ENCODE results near the genes E2F4 and PSKH1.

DNA sequence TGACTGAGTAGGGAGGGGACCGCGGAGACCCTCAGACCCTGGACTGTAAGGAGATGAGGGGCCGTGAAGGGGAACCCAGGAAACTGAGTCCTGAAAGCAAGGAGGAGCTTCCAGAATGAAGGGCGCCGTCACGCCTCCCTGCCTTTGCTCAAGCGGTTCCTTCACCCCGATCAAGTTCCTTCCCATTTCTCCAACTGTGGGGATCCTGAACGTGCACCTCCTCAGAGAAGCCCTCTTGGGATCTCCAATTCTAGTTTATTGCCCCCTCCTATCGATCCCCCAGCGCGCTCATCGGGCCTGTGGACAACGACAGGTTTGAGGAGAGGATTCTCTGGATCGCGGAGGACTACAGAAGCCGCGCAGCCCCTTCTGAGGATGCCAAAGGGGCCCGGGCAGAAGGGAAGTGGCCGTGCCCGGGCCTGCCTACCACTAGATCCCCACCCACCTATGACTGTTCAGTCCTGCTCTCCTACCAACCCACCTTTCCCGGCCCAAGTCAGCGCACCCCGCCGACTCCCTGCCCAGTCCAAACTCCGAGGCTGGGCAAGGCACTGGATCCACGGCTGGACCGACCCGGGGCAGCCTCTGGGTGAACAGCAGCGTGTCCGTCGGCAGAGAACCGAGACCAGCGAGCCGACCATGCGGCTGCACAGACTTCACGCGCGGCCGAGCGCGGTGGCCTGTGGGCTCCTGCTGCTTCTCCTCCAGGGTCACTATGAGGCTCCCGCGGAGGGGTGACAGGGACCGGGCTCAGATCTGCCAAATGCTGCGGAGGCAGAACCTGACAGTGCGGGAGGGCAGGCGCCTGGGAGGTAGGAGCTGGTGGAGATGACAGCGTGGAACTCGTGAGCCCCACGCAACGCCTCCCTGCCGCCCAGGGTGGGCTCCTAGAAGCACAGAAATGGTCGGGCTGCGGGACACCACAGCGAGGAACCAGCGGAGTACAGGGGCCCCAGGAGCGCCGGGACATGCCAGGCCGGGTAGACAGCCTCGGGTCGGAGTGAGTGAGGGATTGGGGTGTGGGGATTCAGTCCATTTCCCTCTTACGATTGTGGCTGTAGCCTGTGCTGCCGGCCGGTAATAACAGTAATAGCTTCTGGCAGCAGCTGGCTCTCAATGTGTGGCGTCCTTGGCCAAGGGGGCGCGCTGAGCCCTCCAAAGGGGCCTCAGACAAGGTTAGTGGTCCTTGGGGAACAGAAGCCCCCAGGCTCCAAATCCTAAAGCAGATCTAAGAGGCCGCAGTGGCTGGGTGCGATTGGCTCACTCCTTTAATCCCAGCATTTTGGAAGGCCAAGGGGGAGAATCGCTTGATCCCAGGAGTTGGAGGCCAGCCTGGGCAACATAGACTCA, 12.5 kb upstream of the CES3 start:
- PRO-cap, 3 experiments, result no peak in any of the 3 experiments

- PRO-cap, 3 experiments, result no peak in any of the 3 experiments
Observed at GRCh38 chr16:67055796-67056243, 26.9 kb downstream of the CBFB start.

DNA sequence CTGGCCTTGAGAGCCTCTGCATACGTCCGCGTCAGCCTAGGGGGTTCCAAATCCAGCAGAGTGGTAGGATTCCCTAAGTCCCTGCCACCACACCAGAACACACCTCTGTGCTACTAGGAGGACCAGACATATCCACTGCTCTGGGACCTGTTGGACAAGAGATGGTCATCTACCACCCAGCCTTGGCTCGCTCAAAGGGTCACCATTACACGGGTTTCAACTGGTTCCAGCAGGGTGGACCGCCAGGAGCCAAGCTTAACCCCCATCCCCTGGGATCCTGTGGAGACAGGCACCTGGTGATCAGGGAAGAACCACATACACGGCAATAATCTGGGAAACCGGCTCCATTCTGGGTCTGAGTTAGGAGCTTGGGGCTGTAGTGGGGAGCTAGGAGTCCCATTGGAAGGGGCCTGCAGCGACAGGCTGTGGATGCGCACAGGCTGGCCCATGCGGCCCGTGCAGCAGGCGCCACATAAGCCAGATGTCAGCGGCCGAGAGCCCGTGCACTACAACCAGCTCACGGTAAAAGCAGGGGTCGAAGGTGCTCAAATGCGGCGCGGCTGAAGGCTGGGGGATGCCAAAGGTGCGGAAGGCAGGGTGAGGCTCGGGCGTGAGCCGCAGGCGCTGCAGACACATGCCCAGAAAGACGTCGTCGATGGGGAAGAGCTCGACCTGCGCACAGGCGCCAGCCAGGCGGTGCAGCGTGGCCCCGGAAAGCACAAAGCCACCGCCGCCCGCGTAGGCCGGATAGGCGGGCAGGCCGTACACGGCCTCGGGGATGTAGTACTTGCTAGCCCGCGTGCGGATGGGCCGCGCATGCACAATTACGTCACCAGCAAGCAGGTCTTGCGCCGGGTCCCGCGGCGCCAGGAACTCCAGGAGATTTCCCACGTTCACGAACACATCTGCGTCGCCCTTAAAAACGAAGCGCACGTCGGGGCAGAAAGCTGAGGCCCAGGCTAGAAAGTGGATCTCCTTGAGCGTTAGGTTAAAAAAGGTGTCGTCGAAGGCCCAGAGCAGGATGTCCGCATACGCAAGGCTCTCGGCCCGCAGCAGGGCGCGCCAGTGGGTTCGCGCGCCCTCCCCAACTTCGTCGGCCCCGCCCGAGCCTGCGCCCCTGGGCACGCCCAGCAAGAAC, 1.5 kb downstream of the B3GNT9 start:
- PRO-cap, 3 experiments, result no peak in any of the 3 experiments

- PRO-cap, 3 experiments, result peak in 1 of 3 experiments; most common plus-strand start chr16:67163410 (in 1); most common minus-strand start chr16:67163294 (in 1)
Observed at GRCh38 chr16:67162844-67163484, 1.6 kb upstream of the HSF4 start.

DNA sequence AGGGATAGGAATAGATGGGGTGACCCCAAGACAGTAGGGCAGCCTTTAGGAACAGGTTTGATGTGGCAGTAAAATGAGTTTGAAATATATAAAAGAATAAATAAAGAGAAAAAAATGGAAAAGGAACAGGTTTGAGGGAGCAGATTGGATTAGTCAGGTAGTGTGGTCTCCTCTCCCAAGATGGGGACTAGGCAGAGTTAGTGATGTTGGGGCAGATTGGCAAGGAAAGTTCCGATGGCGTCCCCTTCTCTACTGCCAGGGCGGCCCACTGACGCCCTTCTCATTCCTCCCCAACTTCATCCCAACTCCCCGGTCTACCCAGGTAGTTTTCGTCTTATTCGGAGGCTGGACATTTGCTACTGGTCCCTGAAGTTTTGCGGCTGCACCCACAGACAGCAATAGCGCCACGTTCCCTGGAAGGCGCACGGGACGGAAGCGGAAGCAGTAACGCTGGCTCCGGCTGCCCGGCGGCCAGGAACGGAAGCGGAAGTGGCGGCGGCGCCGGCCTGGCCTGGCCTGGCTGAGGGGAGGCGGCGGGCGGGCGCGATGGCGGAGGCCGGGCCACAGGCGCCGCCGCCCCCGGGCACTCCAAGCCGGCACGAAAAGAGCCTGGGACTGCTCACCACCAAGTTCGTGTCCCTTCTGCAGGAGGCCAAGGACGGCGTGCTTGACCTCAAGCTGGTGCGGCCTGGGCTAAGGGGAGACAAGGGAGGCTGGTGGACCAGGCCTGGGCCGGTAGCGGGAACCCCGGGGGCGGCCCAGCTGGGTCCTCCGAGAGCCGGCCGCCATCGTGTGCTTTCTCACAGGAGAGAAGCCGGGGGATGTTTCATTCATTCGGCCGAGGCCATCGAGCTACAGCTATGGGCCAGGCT, at the start of gene E2F4:
TSS of gene E2F4 (plus strand) at position 474 of the 872 bp plus-strand sequence.
- PRO-cap, 3 experiments, result peak in 3 of 3 experiments; most common plus-strand start position 523 of the sequence (in 3); most common minus-strand start position 415 of the sequence (in 1)

- PRO-cap, 3 experiments, result no peak in any of the 3 experiments
Observed at GRCh38 chr16:67194354-67195123, 2.6 kb downstream of the E2F4 start.

DNA sequence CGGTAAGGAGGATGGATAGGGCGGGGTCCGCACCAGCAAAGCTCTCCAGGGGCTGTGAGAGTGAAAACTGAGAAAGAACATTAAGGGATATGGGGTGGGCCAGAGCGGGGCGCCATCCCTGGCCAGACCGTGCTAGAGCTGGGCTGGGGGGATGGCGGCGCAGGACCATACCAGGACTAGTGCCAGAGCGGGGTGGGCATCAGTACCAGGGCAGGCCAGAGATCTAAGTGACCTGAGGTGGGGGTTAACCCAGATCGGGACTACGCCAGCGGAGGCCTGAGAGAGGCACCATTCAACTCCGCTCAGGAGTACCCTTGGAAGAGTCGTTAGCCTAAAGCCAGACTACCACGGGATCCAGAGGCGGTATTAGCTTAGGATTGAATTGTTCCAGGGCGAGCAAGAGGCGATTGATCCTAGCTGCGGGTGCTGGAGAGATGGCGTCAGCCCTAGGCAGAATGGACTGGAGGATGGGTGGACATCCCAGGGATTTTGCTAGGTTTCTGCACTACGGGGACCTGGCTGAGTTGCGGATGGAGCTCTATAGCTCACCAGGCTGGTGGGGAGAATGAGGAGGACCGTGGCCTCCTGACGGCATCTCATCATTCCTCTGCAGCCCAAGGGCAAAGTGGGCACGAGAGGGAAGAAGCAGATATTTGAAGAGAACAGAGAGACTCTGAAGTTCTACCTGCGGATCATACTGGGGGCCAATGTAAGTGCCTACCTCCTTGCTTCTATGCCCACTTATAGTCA, 468 bp downstream of the TMEM208 start:
- PRO-cap, 3 experiments, result no peak in any of the 3 experiments

DNA sequence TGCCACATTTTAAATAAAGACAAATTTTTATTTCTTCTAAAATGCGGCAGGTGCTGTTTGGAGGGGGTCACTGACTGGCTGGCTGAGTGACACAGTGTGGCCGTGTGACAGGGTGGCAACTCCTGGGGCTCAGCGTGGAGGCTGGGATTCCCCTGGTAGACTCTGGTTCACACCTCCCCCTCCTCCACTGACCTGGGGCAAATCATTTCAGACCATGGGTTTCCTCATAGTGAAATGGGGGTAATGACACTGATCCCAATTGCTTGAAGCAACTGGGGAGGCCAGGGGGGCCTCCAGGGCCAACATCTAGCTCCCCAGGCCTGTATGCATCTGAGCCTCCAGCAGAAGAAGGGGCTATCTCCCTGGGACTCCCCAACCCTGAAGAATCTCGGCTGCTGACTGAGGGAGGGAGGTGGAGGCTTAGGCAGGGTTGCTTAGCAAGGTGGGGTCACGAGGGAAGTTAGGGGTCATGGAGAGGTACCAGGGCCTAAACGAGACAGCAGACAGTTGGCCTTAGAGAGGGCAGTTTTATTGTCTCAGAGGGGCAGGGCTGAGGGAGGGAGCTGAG, 6.7 kb downstream of the HSD11B2 start:
- PRO-cap, 3 experiments, result no peak in any of the 3 experiments

DNA sequence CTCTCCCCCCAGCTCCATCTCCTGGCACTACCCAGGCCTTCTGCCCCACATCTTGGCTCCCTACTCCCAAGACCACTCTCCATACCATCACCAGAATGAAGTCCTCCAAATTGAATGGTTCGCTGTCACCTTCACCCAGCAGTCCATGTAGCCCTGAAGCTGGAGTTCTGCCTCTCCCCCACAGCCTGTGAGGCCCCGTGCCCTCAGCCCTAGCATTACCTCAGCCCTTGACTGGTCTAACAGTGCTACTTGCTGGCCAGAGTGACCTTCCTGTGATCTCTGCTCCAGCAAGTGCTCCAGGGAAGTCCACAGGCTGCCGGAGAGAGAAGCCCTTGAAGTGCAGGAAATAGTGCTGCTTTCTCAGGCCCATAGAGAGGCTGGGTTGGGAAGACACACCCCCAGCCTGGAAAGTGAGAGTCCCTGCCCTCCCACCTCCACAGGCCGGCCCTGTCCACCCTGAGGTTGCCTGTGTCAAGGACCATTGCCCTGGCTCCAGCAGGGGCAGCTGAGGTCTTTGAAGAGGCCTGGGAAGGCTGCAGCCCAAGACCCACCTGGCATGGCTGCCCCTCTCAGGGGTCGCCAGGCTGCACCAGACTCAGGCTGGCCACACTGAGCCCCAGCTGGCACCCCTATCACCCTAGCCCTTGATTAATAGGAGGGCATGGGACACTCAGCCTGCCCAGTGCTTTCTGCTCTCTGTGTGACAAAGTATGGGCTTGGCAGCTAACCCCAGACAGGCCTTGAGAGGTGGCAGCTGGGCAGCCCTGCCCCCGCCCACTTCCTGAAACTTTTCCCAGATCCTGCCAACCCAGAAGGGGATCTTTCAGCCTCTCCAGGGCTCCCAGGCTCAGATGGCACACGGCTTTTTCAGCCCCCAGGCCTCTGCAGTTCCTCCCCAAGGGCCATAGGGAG, 21.8 kb downstream of the ATP6V0D1 start:
- PRO-cap, 3 experiments, result peak in 2 of 3 experiments; most common plus-strand start position 371 of the sequence (in 1); most common minus-strand start position 705 of the sequence (in 2)

DNA sequence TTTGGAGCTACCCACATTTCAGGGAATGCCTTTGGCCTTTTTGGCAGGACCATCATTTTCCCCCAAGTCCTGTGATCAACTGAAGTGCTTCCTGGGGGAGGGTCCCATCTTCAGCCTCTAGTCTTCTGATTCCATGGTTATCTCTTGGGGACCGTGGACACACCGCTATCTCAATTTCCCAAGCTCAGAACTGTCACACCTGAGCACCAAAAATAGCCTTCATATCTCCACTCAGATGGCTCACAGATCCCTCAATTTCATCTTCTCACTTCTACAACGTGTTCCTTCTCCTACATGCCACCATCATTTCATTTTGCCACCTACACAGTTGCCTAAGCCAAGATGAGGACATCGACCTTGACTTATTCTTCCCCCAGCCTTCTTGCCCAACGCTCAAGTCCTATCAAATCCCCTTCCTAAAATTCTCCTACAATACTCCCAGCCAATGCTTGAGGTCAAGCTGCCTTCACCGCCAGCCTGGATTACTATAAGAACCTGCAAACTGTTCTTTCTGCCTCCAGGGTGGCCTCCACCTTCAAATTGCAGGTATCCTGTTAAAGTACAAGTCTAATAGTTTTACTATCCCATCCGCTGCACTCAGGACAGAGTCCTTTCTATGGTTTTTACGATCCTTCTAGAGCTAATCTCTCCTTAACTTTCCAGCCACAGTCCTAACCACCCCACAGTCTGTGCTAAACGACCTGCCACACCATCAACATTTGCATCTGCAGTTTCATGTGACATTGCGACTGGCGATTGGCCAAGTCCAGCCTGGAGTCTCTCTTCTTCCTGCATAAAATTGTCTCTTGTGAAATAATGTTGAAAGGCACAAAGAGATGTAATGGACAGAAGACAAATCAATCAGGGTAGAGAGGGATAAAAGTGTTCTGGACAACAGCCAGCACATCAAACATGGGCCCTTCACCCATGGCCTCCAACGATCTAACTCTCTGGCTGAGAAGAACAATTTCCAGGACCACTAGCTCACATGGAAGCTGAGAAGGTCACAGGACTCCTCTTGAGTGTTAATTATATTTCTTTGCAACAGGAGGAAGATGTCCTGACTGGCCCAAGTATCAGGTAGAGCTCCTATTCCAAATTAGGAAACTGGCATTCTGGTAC, 6.0 kb downstream of the ATP6V0D1 start:
- PRO-cap, 3 experiments, result no peak in any of the 3 experiments

DNA sequence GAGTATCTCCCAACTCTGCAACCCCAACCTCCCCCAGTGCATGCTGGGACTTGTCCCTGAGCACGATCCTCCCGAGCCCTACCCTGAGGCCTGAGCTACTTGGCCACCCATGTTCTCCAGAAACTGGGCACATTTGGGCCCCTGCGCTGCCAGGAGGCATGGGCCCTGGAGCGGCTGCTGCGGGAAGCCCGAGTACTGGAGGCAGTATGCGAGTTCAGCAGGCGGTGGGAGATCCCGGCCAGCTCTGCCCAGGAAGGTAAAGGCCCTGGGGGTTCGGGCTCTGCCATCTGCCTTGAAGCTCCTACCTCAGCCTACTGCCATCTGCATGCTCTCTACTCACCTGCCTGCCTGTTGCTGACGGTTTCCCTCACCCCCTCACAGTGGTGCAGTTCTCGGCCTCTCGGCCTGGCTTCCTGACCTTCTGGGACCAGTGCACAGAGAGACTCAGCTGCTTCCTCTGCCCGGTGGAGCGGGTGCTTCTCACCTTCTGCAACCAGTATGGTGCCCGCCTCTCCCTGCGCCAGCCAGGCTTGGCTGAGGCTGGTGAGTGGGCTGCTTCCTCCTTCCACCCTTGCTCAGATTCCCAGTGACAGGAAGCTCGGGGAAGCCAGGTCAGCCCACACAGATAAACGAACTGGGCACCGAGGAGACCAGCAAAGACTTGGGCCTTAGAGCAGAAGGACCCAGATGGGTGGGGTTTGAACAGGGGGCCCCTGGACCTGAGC, 16.1 kb downstream of the RIPOR1 start:
- PRO-cap, 3 experiments, result no peak in any of the 3 experiments

DNA sequence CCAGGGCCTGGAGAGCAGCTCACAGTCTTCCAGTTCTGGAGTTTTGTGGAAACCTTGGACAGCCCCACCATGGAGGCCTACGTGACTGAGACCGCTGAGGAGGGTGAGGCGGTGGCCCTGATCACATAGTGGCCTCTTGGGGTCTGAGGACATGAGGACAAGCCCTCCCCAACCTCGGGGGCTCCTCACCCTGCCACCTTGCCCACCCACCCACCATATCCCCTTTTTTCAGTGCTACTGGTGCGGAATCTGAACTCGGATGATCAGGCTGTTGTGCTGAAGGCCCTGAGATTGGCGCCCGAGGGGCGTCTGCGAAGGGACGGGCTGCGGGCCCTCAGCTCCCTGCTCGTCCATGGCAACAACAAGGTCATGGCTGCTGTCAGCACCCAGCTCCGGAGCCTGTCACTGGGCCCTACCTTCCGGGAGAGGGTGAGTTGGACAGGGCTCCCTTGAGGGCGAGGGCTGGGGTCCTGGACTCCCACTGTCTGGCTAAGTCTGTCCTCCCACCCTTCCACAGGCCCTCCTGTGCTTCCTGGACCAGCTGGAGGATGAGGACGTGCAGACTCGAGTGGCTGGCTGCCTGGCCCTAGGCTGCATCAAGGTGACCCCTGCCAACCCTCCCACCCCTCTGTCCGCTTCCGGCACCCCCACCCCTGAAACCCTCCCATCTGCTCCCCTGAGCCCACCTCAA, 16.7 kb upstream of the CTCF start:
- PRO-cap, 3 experiments, result no peak in any of the 3 experiments

DNA sequence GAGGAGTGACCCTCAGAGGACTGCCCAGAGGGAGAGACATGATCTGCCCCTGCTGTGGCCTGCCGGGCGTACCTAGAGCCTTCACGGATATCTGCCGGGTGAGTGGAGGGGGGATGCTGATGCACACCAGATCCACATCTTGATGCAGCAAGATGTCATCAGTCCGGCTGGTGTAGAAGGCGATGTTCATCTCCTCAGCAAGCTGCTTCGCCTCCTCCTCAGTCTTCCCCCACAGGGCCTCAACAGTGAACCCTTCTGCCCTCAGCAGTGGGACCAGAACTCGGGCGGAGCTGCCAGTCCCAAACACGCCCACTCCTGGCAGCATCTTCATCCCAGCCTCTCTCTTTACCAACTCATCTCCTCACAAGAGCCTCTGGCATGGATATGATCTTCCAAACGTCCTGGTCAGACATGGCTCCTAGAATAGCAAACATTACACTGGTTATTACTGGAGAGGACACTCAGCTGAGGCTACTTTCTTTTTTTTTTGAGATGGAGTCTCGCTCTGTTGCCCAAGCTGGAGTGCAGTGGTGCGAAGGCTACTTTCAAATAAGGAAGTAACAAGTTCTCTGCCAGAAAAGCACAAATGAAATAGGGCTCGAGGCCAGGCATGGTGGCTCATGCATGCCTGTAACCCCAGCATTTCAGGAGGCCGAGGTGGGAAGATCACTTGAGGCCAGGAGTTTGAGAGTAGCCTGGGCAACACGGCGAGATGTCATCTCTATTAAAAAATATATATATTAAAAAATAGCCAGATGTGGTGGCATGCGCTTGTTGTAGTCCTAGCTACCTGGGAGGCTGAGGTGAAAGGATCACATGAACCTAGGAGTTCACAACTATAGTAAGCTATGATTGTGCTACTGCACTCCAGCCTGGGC, 19.0 kb downstream of the C16orf86 start:
- PRO-cap, 3 experiments, result no peak in any of the 3 experiments

DNA sequence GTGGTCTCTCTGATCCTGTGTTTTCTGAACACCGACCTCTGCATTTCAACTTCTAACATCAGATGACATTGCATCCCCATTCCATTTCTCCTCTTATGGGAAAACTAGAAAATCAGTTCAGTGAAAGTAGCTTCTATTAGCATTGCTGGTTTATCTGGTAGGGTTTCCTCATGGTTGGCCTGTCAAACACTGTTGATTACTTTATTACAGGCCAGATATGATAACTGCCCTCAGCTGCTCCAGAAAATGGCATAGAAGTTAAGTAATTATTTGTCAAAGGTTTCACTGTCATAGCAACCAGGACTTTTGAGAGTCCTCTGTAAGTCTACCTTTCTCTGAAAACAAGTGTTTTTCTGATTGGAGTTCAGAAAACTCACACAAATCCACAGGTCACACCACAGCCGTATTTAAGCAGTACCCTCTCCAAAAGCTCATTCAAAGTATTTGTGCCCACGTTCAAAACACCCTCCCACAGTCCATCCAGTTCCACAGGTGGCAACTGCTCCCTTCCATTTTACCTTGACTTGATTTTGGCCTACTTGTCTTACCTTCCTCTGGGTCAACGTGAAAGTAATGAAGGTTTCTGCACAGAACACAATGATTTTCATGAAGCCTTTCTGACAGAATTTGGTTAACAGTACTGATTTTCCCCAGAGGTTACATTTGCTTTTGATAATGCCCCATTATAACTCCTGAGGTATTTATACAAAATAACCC, 2.9 kb downstream of the GFOD2 start:
- PRO-cap, 3 experiments, result no peak in any of the 3 experiments

- PRO-cap, 3 experiments, result no peak in any of the 3 experiments
Observed at GRCh38 chr16:67774501-67774966, 31.8 kb downstream of the RANBP10 start.

DNA sequence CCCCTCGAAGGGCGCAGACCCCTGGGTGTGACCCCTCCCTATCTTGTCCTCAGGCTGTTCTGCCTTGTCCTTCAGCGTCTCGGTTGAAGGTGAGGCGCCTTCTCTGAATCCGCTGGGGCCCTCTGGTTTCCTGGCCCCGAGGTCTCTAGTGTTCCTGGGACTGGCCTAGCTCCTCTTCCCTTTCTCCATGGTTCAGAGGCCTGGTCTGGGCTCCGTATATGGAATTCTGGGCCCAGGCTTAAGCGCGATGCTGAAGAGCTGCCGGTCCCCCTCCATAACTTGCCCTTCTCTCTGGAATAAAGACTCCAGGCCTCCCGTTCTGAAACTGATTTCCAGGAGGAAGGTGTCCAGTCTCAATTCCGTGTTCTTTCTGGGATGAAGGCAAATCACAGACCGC, 631 bp downstream of the EDC4 start:
- PRO-cap, 3 experiments, result peak in 1 of 3 experiments; most common minus-strand start position 189 of the sequence (in 1)

DNA sequence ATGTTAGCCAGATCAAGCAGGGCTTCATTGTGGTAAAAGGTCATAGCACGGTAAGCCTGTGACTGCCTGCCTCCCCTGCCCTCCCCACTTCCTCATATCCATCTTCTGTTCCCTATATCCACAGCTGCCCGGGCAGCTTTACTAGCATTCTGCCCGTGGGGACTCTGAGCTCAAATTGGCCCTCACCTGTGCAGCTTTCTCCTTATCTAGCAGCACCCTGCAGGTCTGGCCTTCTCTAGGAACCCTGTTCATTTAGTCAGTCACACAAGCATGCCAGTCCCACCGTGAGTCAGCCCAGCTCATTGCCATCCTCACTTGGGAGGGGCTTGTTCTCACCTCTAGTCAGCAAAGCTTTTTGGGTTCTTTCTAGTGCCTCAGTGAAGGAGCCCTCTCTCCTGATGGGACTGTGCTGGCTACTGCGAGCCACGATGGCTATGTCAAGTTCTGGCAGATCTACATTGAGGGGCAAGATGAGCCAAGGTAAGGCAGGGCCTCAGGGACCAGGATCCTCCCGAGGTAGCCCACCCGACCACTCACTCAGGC, 5.0 kb downstream of the EDC4 start:
- PRO-cap, 3 experiments, result no peak in any of the 3 experiments

DNA sequence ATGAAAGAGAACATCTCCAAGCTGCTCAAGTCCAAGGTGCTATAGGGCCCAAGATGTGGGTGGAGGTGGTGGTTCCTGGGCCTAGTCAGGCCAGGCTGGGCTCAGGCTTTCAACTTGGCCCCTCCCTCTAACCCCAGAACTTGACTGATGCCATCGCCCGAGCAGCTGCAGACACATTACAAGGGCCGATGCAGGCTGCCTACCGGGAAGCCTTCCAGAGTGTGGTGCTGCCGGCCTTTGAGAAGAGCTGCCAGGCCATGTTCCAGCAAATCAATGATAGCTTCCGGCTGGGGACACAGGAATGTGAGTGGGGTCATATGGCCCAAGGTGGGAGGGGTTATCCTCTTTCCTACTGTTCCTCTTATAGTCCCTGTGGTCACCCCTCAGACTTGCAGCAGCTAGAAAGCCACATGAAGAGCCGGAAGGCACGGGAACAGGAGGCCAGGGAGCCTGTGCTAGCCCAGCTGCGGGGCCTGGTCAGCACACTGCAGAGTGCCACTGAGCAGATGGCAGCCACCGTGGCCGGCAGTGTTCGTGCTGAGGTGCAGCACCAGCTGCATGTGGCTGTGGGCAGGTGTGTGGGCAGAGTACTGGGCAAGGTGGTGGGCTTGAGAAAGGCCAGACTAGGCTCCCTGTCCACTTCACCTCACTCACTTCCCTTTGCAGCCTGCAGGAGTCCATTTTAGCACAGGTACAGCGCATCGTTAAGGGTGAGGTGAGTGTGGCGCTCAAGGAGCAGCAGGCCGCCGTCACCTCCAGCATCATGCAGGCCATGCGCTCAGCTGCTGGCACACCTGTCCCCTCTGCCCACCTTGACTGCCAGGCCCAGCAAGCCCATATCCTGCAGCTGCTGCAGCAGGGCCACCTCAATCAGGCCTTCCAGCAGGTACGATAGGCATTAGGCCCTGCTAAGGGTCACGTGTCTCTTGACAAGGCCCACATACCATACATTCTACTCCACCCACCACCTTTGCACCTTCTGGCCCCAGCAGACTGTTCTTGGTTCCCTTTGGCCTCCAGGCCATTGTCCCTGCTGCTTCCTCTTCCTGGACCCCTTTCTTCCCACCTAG, 2.1 kb upstream of the NRN1L start:
- PRO-cap, 3 experiments, result no peak in any of the 3 experiments

DNA sequence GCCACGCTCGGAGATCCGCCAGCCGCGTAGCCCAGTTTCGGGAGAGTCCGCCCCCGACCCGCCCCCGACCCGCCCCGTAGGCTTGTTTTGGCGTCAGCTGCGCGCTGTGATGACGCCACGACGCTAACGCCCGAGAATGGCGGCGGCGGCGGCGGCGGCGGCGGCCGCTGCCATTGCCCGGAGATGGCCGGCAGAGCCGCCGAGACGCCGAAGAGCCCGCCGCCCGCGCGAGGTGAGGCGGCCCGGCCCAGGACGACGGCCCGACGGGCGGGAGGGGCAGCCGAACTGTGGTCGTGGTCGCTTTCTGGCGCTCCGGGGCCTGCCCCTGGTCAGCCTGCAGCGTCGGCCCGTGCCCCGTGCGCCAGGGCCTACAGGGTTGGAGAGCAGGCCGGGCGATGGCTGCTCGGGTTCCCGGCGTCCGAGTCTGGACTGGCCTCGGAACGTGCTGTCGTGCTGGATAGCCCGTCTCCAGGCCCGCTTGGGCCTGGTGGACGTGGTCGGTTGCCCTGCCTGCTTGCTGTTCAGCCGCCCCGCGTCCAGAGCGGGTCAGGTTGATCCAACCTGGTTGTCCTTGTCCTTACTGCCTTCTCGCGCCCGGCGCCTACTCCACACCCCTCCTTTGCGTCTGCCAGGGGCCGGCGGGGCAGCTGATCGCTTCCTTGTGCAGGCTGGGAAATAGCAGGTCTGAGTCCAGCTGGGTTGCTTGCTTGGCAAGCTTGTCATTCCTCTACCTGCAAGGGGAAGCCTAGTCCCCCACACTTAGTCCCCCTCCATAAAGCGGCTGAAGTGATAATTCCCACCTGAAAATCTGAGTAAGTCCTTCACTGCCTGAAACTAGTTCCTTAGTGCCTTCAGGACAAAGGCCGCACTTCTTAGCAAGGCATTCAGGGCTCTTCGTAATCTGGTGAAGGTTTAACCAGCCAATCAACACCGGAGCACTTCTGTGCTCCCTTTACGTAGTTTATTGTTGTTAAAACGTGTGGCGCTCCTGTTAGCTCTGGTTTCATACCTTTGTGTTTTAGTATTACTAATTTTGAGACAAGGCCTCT, at the start of gene PSKH1:
TSS of gene PSKH1 (plus strand) at position 115 of the 1,049 bp plus-strand sequence.
- PRO-cap, 3 experiments, result peak in 3 of 3 experiments; most common plus-strand start position 126 of the sequence (in 3)

DNA sequence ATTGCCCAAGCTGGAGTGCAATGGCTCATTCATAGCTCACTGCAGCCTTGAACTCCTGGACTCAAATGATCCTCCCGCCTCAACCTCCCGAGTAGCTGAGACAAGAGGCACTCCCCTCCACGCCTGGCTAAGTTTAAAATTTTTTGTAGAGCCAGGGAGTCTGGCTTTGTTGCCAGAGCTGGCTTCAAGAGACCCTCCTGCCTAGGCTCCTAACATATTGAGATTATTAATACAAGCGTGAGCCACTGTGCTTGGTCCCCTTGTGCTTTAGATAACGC, 1.1 kb downstream of the PSKH1 start:
- PRO-cap, 3 experiments, result no peak in any of the 3 experiments

All from Metastatic Breast Carcinoma in the Ovary (tissue), 3 donors.